Umbilical cord (tissue), 2 donors: ENCODE results near the genes CLIC5 and CRISP3.

DNA sequence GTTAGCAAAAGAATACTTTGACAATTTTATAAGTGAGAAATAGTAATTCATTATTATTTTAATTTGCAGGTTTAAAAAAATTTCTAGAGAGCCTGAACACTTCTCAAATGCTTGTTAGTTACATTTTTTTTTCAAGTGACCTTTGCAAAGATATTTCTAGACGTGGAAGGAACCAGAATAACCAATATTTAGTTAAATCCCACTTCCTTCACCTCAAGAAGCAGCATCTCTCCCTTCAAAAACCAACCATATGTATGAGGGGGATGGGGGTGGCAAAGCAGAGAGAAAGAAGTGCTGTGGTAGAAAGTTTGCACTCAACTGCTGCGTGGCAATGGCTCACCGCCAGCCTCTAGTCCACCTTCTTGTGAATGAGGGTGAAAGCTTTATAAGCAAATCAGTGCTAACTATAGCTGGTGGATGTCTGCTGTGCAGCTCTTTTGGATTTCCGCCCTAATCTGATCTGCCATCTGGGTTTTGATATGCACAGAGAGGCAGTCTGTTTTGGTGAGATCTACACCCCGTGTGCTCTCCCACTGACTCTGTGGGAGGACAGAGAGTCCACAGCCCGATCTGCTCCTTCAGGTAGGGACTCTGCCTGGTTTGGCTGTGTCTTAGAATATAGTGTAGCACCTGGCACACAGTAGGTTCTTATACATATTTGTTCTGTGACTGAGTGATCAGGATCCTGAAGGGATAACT lies 281.2 kb upstream of the SUPT3H start:
- RAMPAGE, long total RNA, result no peak

- RAMPAGE, long total RNA, result no peak
Measured at GRCh38 chr6:46014349-46014972, 1.2 kb downstream of the CLIC5 start.

DNA sequence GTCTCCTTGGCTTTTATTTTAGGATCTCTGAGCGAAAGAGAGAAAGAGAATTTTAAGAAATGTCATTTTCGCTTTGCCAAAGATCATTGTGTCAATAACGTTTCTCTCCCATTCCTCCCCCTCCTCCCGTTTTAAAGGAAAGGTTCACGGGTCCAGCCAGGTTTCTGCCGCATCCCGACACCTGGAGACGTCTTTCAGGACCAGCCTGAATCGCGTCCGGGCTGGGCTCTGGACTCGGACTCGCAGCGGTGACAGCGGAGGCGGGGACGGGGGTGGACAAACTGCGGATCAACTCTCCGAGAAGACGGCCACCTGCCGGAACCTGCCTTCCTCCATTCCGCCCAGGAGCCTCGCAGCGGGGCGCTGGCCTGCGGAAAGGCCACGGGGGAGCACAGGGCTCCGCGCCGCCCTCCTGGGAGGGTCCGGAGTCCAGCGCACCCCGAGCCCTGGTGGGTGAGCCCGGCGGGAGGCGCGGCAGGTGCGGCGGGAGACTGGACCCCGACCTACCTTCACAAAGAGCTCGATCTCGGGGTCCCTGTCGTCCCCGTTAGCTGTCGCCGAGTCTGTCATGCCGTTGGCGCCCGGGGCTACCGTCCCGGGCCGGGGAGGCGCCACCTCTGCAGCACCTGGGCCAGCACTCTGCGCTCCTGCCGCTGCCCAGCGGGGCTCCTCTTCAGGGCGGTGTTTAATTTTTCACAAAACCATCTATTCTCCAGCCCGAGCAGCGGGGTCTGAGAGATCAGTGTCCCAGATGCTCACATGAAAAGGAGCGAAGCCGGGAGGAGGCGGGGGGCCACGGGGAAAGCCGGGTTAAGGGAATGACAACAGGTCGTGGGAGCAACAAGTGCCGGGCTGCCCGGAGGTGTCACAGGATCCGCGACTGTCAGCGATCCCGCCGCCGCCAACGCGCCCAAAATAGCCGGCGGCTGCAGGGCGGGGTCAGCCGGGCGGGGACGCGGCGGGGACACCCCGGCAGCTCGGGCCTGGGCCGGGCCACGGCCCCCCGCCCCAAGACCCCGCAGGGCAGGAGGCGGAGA lies at the start of gene CLIC5:
Gene CLIC5, minus strand, starts transcription at position 888 of the 1,037 bp plus-strand sequence.
- RAMPAGE, long total RNA, result no peak

GRCh38 chr6:46080080-46080505 lies 49.7 kb upstream of the ENPP4 start:
- RAMPAGE, long total RNA, result no peak

DNA sequence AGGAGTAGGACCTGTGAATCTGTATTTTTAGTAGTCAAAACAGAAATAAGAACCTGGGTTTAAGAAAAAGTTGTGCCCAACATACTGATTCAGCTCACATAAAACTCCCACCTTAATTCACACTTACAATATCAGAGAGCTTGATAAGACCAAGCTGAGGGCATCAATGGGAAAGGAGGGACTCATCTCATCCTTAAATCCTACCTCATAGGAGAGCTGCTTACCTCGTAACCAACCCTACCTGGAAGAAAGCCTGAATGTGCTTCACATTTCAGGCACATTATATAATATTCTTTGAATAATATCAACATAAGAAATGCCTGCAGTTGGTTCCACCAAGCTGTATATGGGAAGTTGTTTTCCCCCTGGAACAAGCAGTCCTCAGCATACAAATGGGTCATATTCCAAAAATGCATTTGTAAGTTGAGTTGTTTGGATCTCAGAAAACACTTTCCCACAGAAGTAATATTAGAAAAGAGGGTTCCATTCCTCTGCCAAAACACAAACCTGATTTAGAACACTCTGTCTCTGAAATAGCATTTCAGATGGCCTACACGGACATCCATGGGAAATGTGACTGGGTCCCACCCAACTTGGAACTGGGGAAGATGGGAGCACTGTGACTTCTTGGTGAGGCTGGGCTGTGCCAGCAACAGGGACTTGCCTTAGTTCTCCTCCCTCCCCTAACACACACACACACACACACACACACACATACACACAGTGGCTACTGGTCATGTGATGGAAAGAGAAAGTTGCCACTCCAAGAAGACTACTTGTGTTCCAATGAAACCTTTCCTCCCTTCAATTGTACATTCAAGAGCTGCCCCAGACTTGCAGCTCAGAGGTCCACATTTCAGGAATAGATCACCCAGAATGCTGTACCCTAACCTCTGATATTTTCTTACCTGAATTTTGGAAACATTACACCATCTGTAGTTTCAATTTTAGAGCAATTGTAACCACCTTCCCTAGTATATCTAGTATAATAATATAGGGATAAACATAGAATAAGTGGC lies 11.3 kb upstream of the RCAN2 start:
- RAMPAGE, long total RNA, result no peak

GRCh38 chr6:46676547-46676791 lies 11.2 kb upstream of the TDRD6 start:
- RAMPAGE, long total RNA, result no peak

- RAMPAGE, long total RNA, result no peak
Measured at GRCh38 chr6:46771095-46771612, 22.0 kb upstream of the MEP1A start.

- RAMPAGE, long total RNA, result no peak
Measured at GRCh38 chr6:47016000-47016980, 25.8 kb downstream of the ADGRF1 start.

DNA sequence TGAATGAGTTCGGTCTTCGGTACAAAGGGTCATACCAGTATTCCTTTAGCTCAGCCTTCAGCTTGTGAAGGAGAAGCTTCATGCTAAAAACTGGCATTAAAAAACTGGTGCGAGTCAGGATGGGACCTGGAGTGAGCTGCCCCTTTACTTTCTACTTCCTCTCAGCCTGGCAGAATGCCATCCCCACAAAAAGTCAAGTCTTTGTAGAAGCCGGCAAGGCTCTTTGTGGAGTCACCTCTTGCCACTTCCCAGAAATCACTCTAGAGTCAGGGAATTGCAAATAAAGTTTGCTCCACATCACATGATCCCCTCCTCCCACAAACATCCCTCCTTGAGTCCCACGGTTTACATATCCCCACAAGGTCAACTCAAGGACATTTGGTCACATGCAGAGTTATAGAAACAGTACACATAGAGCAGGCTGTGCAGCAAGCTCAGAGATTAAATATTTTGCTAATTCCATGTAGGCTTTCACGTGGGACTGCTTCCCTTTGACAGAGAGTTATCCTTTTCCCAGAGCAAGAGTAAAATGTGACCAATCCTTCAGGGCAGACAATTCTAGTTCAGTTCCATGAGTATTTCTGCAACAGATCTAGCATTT lies 34.7 kb upstream of the ADGRF1 start:
- RAMPAGE, long total RNA, result no peak

- RAMPAGE, long total RNA, result no peak
Measured at GRCh38 chr6:47161120-47161569, 119.0 kb upstream of the ADGRF1 start.

DNA sequence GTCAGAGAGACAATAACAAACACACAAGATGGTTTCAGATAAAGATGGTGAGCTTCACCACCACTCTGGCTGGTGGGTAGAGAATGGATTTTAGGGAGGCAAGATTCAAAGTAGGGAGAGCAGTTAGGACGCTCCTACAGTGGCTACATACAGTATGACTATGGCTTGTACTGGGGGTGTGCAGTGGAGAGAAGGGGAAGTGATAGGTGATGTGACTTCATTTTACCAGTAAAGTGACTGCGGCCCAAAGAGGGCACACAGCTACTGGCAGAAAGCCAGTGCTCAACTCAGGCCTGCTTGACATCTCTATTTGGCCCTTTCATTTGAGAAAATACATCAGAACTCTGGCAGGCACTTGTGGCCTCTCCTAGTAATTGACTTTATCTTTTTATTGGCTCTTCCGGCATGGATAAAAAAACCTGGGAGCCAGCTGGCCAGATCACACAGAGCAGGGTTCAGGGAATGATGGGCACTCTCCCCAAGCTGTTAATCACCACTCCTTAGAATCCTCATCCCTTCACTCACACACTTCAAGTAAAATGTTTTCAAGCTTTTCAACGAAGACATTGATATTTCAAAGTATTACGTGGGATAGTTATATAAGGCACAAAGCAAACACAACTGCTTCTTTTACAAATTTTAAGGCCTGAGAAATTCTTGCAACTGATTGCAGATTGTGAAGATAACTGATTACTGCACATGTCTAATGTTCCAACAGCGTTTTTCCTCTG lies 73.7 kb downstream of the TNFRSF21 start:
- RAMPAGE, long total RNA, result no peak

DNA sequence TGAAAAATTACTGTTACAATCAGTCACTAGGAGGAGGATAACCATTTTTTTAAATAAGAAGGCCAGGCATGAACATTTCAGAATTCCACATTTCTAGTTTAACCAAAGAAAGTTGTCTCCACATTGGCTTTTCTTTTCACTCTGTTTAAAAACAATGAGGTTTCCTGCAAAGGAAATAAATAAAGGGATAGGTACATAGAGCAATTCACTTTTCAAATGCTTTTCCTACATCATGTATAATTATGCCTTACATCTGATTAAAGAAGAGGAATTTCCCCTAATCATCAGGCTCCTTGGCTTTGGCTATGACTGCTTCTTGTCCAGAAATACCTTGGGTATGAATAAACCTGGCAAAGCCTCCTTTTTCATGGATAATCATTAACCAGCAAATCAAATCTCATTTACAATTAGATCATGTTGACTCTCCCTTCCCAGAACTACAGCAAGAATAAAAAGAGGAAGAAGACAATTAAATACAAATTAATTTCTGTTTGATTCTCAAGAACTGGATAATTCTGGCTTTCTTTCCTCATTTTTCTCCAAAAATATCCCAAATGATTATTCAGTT lies 58.0 kb upstream of the CD2AP start:
- RAMPAGE, long total RNA, result no peak

GRCh38 chr6:47741734-47742319 lies 40.0 kb upstream of the OPN5 start:
- RAMPAGE, long total RNA, result no peak

DNA sequence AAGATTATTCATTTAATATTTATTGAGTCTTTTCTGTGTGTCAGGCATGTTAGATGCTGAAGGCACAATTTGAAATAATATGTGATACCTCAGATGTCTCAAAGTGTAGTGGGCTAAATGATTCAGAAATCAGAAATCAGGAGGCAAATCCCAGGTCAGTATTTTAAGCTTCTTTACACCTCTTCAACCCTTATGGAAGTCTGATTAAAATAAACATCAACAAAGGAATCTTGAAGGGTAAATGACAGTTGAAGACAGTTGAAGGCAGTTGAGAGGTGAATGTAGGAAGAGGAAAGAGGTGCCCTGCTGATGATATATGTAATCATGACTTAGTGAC lies 4.9 kb downstream of the OPN5 start:
- RAMPAGE, long total RNA, result no peak

DNA sequence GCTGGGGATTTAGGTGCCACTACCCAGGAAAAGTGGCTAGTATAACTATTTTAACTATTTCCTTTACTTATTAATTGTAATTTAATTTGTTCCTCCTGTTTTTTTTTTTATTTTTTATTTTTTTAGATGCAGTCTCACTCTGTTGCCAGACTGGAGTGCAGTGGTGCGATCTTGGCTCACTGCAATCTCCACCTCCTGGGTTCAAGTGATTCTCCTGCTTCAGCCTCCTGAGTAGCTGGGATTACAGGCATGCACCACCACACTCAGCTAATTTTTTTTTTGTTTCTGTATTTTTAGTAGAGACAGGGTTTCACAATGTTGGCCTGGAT lies 167.4 kb downstream of the MMUT start:
- RAMPAGE, long total RNA, result no peak

GRCh38 chr6:49500877-49501280 lies 1.2 kb downstream of the GLYATL3 start:
- RAMPAGE, long total RNA, result no peak

DNA sequence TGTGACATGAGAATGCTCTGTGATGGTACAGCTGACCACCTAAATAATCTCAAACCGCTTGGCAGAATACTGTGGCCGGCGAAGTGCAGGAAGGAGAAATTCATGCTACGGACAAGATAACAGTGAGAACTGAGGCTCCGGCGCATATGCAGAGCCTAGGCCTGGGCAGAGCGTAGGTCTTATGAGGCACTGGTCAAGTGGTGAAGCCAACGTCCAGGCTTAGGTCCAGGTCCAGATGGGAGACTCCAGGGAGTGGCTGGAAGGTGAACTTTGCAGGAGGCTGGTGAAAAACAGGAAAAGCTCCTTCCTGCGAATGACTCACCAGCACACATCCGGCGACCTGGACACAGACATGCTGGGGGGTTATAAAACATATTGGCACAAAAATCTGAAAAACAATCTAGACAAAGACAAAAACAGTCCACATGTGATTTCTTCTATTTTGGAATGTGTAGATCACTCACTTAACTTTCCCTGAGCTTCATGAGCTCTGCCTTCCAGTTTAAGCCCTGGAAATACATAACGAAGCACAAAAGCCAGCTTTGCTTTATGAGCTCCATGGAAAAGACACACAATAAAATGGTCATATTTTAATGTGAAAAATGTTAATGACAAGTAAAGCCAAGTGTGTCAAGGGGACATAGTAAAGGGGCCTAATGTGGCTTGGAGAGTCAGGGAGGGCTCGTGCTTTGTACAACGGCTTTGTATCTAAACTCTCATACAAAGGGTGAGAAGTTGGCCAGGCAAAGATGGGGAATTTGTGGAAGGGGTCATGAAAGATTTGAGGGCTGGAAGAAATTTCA lies 15.5 kb downstream of the C6orf141 start:
- RAMPAGE, long total RNA, result no peak

GRCh38 chr6:49744121-49744538 lies at the start of gene CRISP3:
TSS of gene CRISP3 (minus strand) at chr6:49744388.
- RAMPAGE, long total RNA, result no peak

GRCh38 chr6:51671907-51672108 lies 415.6 kb downstream of the PKHD1 start:
- RAMPAGE, long total RNA, result no peak

- RAMPAGE, long total RNA, result no peak
Measured at GRCh38 chr6:51737543-51737990, 349.8 kb downstream of the PKHD1 start.